Measurements from ENCODE around the genes NOC3L, CYP2C19 and CC2D2B.

DNA sequence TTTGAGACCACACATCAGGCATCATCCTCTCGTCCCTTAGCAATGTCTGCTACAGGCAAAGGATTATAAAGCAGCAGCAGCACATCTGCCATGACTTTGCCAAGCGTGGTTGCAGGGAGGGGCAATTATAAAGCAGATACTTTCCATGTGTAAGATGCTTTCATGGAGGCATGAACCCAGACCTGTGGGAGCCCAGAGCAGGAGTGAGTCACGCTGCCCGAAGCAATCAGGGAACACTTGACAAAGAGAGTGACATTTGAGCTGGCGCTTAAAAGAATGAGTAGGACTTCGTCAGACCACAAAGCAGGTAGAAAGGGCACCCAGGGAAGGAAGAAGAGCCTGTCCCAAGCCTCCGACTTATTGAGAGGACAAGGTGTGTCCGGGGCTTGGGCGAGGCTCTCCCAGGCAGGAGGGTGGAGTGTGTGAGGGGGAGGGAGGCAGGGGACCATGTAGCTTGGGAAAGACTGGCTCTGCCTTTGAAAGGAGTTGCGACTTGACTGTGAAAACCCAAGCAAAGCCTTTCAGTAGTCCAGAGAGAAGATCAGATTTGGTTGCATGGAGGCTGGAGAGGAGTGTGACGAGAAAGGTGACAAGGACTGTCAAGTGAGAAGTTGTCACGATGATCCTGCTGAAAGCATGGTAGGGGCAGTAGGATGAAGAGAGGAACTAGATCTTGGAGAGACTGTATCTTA is 147.1 kb downstream of the MYOF start:
- PRO-cap: no peak

DNA sequence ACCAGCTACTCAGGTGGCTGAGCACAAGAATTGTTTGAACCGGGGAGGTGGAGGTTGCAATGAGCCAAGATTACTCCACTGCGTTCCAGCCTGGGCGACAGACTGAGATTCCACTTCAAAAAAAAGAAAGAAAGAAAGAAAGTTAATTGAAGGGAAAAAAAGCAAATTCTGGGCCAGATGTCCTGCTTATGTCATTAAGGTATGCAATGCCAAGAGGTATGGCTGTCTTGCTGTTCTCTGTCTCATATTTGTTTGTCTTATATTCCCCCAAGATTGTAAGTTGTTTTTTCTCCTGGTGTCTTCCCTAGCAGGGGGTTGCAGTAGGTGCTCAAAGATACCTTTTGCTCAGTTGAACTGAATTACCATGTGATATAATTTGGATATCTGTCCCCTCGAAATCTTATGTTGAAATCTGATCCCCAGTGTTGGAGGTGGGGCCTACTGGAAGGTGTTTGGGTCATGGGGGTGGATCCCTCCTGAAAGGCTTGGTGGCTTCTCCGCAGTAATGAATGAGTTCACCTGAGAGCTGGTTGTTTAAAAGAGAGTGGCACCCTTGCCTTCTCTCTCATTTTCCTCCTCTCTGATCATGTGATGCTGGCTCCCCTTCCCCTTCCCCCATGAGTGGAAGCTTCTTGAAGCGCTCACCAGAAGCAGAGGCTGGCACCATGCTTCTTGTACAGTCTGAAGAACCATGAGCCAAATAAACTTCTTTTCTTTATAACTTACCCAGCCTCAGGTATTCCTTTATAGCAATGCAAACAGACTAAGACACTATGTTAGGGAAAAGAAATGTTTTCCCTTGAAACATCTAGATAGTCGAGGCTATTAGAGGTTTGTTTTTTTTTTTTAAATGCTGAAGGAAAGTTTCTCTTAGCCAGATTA is 60.8 kb downstream of the MYOF start:
- PRO-cap: no peak

- PRO-cap: no peak
Measured at GRCh38 chr10:93573103-93573392, 6.6 kb downstream of the FFAR4 start.

DNA sequence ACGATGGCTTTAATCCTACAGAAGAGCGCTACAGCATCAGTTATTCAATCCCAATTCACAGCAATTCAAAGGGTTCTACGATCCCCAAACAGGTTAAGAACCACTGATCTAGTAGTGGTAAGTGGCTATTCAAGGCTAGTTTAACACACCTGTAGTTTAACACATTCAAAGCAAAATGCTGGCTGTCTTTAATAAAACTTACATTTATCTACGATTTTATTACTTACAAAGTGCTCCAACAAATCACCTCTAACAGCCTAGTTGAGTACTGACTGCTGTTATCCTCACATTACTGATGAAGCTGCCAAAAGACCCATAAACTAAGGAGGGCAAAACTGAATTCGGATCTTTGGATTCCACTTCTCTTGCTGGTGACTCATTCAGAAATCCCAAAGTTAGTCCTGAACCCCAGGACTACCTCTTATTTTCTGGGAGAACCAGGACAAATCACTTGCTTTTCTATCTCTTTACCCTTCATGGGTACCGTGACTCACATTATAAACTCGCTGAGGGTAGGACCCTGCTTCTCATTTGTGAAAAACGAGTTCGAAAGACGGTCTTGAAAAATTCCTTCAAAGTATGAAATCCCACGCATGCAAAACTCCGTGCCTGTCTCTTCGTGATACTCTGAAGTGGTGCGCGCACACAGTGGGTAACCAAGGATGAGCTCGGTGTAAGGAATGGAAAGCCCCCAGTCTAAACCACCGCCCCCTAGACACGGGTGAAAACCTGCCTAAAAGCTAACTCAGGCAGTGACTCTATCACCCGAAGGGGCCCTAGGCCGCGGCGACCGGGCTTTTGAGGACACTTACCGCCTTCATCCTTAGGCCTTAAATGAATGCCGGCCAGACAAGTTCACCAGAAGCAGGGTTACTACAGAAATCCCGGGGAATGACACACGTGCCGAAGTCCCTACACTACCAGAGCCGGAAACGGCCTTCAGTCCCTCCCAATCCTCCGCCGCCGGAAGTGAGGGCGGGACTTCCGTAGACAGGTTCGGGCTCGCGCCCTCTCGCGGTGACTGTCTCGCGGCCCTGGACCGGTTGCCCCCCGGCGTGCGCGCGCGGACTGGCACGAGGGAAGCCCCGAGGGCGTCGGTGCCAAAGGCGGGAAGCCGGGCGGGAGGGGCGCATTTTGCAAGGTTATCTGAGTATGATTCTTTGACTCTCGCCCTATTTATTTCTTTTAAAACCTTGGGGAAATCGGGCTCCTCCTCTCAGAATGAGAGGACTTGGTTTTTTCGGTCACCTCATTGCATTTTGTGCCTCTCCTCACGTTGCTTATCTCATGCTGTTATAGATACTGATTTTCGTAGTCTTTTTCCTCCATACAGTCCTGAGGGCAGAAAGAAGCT is at the start of gene NOC3L:
NOC3L (minus strand) TSS at position 922 of the 1,354 bp plus-strand sequence.
- PRO-cap: bidirectional peak, plus-strand start at position 1,020 of the sequence, minus-strand start at position 971 of the sequence

DNA sequence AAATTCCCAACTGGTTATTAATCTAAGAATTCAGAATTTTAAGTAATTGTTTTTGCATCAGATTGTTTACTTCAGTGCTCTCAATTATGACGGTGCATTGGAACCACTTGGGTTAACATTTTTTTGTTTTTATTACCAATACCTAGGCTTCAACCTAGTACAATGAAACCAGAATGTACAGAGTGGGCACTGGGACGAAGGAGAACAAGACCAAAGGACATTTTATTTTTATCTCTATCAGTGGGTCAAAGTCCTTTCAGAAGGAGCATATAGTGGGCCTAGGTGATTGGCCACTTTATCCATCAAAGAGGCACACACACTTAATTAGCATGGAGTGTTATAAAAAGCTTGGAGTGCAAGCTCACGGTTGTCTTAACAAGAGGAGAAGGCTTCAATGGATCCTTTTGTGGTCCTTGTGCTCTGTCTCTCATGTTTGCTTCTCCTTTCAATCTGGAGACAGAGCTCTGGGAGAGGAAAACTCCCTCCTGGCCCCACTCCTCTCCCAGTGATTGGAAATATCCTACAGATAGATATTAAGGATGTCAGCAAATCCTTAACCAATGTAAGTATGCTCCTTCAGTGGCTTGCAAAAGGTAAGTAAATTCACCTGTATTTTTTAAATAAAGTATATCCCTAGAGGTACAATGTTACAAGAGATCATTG is at the start of gene CYP2C19:
CYP2C19 (plus strand) TSS at position 370 of the 663 bp plus-strand sequence.
- PRO-cap: no peak

GRCh38 chr10:94902365-94903116 is 35.9 kb upstream of the CYP2C9 start:
- PRO-cap: no peak

GRCh38 chr10:95116723-95117170 is 47.5 kb upstream of the CYP2C8 start:
- PRO-cap: no peak

GRCh38 chr10:95121807-95122210 is 52.5 kb upstream of the CYP2C8 start:
- PRO-cap: no peak

DNA sequence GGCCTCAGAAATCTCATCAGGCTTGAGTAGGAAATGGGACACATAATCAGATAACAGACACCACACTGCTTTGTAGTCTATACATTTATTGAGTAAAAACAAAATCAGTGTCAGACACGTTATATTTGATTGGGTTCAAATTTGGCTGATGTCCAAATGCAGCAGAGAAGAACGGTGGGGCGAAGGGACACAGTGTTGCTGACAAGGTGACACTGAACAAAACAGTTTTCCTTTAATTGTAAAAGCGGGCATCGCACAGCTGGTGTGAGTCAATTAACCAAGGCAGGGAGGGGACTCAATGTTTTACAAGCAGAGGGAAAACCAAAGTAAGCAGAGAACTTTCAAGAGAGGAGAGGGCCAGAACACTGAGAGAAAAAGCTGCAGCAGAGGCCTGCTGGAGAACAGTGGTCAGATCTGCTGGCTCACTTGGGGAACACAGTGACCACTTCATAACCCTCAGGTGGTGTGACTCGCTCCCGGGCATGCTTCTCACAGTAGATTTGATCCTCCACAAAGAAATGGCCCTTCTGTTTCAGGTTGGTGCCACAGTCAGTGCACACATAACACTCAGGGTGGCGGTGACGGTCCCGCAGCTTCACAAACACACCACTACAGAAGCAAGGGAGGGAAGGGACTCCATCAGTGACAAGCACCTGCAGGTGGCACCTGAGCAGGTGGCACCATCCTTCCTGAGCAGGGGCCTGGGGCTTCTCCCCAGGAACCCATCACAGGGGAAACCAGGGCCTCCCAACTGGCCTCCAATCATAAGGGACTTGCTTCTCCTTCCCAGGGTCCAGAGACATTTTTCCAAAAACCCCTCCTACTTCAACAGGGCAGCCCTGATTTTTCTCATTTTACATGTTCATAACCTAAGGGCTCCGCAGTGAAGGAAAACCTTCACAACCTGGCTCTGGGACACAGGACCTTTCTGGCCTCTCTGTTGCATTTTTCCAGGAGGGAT is 43.7 kb downstream of the ACSM6 start:
- PRO-cap: no peak

DNA sequence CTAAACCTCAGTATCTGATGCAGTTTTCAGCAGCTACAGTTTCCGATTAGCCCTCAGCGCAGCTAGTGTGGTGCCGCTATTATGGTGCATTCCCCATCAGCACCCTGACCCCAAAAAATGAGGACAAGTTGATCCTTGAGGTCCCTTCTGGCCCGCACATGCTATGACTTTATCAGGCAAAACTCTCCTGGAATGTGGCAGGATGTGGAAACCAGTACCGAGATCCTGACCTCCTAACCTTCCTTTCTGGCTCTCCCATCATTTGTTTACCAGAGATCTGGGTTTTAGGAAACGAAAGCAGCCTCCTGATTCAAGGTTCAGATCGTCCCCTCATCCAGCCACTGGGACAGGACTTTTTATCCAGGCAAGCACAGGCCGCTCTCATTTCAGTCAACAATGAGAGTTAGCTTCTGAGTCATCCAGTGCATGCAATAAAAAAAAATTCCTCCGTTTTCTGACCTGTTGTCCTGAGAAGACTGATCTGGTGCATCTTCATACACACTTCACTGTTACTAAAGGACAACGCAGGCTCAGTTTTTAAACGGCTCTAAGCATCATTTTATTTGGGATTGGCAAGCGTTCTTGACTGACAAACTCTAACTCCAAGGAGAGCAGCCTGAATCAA is 17.3 kb downstream of the PDLIM1 start:
- PRO-cap: no peak

DNA sequence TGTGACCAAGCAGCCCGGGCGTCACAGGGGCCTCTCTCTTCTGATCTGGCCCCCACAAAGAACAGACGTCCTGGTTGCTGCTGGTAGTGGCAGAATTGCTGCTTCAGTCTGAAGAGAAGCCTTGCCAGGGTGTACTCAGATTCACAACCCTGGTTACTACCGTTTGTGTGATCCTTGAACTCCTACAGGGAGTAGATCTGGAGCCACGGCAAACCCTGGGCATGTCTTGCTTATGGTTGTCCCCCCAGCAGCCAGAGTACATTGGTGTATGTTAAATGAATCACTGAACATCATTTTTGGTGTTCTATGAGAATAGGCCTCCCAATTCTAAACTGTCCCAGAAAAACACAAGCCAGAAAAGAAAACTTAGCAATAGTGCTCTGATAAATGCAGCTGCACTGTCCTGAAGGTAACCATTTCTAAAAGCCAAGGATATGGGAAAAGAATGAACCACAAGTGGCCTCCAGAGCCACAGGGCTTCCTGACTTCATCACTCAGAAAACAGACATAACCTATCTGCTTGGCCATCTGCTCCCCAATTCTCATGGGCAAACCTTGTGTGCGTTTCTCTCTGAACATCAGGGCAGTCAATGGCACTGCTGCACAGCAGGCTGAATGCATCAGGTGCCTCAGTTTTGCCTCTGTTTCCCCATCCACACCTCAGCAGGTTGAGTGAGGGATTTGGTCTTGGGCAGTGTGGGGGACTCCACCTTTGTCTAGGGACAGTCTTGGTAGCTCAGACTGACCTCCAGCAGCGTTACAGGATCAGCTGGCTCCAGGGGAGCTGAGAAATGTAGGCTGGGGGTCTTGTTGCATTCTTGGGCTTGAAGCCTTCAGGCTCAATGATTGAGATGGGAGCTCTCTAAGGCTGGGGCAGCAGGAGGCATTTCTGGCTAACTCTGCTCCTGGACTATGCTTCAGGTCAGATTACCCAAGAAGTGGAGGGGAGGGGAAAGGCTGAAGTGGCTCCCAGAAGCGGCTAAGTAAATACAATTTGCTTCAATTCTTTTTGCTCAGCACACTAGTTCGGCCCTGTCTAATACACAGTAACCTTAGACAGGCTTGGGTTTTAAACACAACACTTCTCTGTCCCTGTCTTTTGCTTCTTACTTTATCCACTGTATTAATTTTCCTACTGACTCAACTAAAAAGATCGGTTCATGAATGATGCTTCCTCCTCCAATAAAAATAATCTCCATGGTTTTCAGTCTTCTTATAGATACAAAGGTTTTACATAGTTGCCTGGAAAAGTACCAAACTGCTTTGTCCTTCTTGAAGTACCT is 23.5 kb upstream of the PDLIM1 start:
- PRO-cap: no peak

DNA sequence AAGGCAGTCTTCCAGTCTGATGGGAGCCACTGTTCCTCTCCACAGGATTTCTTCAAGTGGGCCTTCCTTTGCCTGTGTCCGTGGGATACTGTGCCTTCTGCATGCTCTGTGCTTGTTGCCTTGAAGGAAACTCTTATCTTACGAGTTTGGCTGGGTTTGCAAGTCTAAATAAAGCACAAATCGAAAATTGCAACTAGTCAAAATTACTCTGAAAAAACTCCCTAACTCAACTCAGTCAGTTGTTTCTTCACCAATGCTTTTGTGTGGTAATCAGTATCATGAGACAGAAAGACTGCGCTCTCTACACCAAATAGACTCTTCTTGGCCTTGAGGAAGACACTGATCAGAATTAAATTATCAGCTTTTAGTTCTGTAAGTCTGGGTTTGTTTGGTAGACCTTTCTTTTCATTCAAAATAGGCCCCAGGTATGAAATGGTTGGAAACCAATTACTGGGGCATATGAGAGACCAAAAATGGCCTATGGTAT is 102.1 kb upstream of the PDLIM1 start:
- PRO-cap: no peak

DNA sequence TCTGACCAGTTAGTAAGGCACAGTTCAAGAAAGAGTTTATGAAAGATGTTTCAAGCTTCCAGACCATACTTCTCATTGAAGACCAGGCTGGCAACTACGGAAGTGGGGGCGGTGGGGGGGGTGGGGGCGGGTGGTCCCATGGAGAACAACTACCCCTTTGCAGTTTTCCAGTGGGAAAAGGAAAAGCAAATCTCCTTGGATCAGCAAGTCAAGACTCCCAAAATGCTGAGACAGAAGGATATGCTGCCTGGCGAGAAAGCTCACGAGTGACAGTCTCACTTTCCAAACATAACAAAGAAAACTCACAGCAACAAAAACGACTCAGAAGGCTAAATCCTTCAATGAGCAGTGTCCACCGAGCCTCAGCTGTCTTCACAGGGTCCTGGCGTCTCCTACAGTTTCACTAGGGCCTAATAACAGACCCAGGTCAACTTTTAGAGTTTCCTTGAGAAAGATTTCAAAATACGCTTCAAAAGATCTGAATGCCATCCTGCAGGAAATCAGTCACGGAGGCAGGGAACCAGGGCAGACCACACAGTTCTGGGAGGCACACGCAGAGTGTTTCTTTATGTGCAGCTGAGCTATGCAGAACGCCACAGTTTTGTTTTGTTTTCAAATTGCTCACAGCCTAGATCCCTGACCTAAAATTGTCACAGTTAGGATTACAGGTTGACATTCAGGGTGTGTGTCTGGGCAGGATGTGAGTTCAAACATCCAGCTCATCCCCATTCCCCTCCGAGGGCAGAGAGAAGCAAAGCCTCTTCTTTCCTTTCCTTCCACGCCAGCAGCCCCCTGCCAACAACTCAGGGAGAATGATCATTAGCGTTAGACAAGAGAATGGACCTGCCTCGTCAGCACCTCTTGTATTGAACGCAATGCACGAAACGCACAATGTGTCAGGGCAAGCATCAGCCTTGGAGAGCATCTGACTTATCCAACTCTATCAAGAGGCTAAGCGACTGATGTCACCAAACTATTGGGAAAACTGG is 128.0 kb downstream of the SORBS1 start:
- PRO-cap: no peak

GRCh38 chr10:95437532-95438143 is 123.5 kb downstream of the SORBS1 start:
- PRO-cap: no peak

GRCh38 chr10:95445090-95445820 is 115.9 kb downstream of the SORBS1 start:
- PRO-cap: unidirectional peak, minus-strand start at chr10:95445378

GRCh38 chr10:95557832-95558209 is 3.4 kb downstream of the SORBS1 start:
- PRO-cap: no peak

DNA sequence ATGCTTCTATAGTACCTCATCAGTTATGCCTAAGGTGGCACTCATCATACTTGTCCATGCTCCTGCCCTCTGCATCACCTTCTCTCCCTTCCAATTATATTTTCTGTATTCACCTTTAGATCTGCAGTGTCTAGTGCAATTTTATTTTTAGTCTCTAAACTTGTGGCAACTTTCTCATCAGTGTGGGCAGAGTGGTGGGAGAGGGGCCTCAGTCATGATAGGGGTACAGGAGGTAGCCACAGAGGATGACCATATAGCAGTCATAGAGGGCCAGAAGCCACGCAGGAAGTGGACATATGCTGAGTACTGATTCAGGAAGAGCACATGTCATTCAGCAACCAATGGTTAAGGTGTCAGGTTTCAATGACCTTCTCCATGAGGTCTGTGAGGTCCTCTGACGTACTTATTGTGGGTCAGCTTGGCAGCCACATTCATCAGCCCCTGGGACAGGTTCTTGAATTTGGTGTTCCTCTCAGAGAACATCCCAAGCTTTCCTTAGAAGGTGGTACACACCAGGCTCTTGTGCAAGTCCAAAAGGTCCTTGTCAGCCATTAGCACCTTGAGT is 2.6 kb downstream of the ENTPD1 start:
- PRO-cap: no peak

DNA sequence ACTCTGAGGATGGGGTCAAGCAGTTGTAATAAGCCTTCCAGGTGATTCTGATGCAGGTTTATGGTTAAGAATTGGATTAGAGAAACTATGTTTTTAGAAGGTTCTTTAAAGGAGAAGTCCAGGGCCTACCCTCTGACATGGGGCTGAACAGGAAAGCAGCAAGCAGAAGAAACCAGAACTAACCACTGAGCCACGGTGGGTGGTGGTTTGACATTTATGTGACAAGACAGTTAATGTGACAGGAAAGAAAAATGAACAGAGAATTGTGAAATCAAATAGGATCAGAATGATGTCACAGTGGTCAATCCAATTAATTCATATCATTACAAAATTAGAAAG is 37.6 kb downstream of the ENTPD1 start:
- PRO-cap: no peak

DNA sequence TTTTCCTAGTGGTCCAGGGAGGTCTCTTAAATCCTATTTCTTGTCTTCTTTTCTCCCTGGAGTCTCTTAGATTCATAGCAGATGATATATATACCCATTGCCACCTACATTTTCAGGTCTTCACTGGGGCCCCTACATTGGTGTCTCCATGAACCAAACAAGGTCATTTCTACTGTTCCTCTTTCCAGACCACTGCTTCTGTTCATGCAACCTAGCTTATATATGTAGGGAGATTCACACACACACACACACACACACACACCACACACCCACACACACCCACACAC is 70.1 kb upstream of the CC2D2B start:
- PRO-cap: no peak

GRCh38 chr10:95907437-95908563 is at the start of gene CC2D2B:
Gene CC2D2B (plus strand): TSS chr10:95907975.
- PRO-cap: bidirectional peak, plus-strand start at chr10:95907927, minus-strand start at chr10:95907883

All from left cardiac atrium (tissue), 1 donor.